Measurements from ENCODE around the genes FOXL2, COPB2 and RBP2.

DNA sequence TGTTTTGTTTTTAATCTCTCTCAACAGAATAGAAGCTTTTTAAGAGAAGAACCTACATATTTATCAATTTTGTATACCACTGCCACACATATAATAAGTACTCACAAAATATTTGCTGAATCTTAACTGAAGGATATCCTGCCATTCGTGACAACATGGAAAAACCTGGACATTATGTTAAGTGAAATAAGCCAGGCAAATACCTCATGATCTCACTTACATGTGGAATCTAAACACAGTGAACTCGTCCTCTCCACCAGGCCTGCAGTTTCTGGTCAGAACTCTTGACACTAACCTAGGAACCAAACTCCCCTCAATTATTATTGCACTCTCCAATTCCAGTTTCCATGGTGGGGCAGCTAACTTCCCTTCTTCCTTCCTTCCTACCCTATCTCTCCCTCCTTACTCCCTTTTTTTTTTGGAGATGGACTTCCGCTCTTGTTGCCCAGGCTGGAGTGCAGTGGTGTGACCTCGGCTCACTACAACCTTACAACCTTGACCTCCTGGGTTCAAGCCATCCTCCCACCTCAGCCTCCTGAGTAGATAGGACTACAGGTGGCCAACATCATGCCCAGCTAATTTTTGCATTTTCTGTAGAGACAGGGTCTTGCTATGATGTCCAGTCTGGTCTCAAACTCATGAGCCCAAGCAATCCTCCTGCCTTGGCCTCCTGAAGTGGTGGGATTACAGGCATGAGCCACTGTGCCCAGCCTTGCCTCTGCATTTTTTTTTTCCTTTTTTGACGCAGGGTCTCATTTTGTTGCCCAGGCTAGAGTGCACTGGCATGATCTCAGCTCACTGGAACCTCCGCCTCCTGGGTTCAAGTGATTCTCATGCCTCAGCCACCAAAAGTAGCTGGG, 17.2 kb downstream of the STAG1 start:
- PRO-cap: no peak

- PRO-cap: bidirectional peak, plus-strand start at chr3:136862483, minus-strand start at chr3:136862418; unidirectional peak, minus-strand start at chr3:136862856
These were observed 628 bp downstream of the NCK1 start for GRCh38 chr3:136862325-136863347.

DNA sequence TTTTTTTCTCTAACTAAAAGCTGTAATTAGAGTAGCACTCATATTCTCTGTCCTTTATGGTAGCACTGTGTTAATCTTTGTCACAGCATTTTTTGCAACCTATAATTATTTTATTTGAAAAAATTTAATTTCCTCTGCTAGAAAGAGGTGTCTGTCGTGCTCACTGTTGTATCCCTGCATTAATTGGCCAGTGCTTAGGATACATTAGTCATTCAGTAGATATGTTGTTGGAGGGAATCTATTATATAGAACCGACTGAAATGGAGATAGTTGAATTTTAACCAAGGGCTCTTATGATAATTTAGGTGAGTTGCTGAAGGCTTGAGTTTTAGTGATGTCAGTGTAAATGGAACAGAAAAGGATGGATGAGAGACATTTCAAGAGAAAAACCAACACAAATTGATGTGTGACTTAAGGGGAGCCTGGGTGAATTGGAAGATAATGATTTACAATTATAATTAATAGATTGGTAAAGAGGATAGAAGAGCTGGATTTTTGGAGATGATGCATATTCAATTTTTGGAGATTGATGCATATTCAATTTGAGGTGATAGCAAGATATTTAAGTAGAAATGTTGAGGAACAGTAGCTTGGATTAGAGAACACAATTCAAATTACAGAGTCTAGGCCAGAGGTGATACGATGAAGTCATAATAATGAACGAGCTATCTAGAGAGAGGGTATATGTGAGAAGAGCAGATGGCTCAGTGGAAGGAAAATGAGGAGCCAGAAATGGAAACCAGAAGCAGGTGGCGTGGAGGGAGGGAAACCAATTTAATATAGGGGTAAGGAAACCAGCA, 21.6 kb downstream of the NCK1 start:
- PRO-cap: no peak

- PRO-cap: no peak
These were observed 65.6 kb downstream of the IL20RB start for GRCh38 chr3:137023360-137023814.

- PRO-cap: no peak
These were observed 74.7 kb downstream of the IL20RB start for GRCh38 chr3:137032471-137032928.

- PRO-cap: no peak
These were observed 695 bp upstream of the DZIP1L start for GRCh38 chr3:138116068-138116538.

- PRO-cap: unidirectional peak, plus-strand start at chr3:138187591; bidirectional peak, plus-strand start at chr3:138187766, minus-strand start at chr3:138187676; bidirectional peak, plus-strand start at chr3:138187819, minus-strand start at chr3:138187842; bidirectional peak, plus-strand start at chr3:138188217, minus-strand start at chr3:138188212
These were observed 623 bp downstream of the ARMC8 start for GRCh38 chr3:138187474-138188374.

DNA sequence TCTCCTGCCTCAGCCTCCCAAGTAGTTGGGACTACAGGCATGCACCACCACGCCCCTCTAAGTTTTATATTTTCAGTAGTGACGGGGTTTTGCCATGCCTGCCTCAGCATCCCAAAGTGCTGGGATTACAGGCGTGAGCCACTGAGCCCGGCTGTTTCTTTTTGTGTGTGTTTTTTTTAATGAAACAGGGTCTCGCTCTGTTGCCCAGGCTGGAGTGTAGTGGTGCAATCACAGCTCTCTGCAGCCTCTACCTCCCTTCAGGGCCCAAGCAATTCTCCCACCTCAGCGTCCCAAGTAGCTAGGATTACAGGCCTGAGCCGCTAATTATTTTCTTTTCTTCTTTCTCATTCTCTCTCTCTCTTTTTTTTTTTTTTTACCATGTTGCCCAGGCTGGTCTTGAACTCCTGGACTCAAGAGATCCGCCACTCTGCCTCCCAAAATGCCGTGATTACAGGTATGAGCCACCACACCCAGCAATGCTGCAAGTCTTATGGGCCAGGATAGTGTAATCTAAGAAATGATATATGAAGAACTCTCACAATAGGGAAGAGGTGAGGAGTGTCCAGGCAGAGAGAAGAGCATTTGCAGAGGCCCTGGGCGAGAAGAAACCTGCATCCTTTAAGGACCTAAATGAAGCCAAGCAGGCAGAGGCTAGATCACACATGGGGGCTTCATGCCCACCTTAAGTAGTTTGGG, 705 bp upstream of the FAIM start:
- PRO-cap: no peak

DNA sequence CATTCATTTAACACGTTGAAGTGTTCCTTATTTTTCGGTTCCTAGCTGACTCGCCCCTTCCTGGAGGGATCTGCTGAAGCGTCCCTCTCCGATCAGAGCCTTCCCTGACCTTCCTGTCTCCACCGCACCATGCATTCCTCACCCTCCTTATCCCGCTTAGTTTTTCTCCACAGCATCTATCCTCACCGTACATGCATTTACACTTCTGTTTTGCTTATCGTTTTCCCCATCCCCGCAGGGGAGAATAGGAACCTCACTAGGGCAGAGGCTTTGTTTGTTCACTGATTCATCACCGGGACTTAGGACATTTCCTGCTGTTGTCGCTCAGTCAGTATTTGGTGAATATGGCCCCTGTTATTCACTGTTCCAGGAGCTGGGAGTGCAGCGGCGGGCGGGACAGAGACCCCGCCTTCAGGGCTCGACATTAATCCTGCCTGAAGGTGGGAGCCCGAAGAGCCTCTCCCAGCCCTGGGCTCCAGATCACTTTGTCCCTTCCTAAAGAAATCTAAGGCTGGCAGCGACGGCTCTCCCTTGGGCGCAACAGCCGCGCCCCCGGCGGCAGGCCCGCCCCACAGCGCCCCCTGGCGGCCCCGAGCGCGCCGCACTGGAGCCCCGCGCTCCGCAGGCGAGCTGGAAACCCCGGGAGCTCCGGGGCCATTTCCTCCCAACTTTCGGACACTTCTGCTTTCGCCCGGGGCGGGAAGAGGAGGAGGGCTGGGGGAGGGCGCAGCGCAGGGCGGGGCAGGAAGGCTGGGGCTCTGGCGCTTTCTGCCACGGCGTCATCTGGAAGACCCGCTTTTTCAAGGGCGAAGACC, 31.7 kb downstream of the FOXL2 start:
- PRO-cap: bidirectional peak, plus-strand start at position 604 of the sequence, minus-strand start at position 487 of the sequence

GRCh38 chr3:138946616-138947534, at the start of gene FOXL2:
FOXL2 (minus strand) TSS chr3:138947137.
- PRO-cap: no peak

- PRO-cap: no peak
These were observed 41.5 kb upstream of the MRPS22 start for GRCh38 chr3:139302166-139302946.

DNA sequence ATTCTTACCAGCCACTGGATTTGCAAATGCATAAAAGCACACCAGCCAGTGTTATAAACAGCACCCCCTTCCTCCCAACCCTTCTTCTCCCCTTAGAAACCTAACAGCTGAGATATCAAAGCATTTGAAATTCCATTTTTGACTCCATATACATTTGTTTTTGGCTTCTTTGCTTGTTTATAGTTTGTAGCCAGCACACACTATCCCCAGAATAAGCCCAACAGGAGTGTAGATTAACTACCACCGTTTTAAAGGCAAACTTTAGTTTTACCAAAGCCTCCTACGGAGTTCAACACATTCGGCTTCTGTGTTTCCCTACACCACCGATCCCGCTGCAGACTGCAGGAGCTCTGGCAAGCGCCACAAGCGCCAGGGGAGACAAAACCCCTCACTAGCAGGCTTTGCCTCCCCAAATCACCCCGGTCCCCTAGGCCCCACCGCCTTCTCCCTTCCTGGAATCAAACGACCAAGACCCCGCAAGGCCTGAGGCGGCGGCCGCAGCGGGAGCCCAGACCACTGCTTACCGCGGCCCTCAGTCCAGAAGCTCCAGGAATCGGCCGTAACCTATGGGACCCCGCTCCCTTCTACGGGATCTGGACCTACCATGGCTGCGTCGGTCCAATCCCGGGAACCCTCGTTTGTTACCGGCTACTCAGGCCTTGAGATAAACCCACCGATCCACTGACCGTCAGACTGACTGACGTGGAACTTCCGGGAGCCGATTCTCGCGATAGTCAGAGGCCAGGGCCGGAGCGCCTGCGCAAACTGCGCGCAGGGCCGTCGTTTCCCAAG, at the start of gene COPB2:
Gene COPB2, minus strand, starts transcription at position 703 of the 792 bp plus-strand sequence.
- PRO-cap: bidirectional peak, plus-strand start outside the sequence, minus-strand start at position 640 of the sequence

DNA sequence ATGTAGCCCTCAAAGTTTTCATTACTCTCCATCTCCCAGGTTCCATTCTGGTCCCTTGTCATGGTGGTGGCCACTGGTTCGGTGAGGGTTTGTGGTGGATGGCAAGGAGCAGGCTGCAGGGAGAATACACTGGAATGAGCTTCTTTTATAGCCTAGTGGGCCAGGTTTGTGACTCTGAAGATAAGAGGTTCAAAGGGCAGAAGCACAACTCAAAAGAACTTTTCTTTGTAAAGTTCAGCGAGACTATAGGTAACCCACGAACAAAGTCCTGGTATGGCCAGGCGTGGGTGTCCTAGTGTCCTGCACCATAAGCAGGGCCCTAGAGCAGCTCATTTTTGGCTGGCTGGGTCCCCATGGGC, at the start of gene RBP2:
Gene RBP2, minus strand, starts transcription at position 119 of the 359 bp plus-strand sequence.
- PRO-cap: bidirectional peak, plus-strand start at position 257 of the sequence, minus-strand start at position 119 of the sequence

- PRO-cap: no peak
These were observed 37.2 kb downstream of the TRIM42 start for GRCh38 chr3:140715114-140715442.

DNA sequence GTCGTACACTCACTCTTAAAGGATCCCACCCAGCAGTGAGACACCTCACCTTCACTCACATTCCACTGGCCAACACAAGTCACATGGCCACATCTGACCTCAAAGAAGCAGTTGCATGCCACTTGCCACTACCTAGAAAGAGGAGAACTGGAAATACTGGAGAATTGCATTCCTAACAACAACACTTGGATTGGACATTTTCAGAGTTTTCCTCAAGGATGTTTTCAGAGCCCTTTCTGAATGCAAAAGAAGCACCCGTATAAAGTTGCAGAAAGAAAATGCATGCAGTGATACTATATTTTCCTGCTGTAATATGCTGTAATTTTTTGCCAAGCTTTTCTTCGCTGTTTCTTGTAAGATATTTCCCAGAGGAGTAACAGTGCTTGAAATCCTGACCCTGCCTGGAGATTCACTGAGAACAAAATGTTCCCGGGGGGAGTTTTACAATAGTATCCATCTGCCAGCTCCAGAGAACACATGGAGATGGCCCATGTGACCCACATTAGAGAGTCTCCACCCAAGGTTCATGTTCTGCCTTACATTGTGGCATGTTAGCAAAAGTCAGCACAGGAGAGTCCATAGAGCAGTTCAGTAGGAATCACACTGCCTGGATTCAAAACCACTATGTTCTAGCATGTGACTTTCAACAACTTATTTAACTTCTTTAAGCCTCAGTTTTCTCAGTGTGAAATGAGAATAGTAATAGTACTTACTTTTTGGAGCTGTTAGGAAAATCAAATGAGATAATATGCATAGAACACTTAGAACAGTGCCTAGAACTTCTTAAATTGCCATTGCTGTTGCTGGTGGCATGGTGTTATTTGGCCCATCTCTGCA, 42.3 kb downstream of the TRIM42 start:
- PRO-cap: no peak

- PRO-cap: no peak
These were observed 30.8 kb upstream of the SLC25A36 start for GRCh38 chr3:140910736-140911263.

DNA sequence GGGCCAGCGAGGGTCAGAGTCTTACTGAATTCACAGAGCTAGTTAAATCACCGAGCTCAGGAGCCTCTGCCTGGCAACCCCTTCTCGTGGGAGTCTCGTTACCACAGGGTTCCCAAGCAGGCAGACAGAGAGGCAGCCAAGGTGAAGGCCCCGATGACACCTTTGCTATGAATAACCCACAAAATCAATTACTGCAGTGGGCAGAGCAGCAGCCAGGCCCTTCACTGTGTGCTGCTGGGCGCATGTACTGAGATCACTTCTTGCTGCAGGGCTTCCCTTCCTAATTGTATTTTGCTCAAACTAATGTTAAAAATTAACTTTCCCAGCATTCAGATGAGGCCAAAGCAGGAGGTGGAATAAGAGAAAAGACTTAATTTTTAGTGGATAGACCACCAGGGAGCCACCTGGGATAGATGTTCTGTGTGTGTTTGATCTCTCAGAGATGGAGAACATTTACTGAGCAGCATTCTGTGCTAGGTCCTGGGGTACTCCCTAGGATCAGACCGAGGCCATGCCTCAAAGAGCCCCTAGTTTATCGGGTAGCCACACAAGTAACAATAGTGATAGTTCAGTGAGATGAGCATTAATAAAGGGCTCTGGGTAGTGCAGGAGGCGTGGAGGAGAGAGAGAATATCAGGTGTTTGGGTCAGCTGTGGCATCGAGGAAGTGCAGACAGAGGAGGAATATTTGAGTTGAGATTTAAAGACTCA, 57.1 kb downstream of the SPSB4 start:
- PRO-cap: no peak

DNA sequence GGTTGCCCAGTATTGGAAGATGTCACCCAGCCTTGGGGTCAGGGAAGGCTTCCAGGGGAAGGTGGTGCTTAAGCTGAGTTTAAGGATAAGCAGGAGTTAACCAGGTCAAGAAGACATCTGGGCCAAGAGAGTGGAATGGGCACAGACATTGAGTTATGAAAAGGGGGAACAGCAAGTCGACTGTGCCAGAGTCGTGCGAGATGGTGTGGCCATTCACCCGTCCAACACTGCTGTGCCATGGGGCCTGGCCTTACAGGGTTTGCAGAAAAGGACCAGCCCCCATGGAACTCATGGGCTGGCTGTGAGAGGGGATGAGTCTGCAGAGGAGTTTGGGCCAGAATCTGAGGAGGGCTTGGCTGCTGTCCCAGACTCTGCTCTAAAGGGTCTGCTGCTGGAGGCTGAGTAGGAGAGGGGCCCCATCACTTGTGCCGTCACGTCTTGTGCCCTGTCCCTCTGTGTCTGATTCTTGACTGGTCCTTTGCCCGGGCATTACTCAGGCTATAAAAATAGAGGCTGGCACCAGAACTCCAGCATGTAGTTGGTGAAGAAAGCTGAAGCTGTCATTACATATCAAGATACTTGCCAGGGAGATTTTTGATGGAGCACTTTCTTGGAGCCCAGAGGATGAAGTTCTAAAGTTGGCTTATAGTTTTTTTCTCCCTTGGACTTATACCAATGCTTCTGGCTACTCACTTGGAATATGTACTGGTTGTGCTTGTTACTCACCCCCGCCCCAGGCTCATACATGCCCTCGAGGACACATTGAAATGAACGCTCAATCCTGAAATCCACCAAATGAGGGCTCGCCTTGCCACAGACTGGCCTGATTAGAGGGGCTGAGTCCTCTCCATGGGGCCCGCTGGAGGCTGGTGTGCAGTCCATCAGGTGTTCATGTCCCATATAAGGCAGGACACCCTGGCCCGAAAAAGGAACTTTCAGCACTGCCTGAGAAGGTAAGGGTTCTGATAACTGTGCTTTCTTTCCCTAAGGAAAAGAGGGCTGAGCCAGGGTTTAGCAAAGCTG, 10.2 kb downstream of the PXYLP1 start:
- PRO-cap: no peak

GRCh38 chr3:141292067-141292923, 60.7 kb downstream of the PXYLP1 start:
- PRO-cap: no peak

GRCh38 chr3:141369158-141369746, 948 bp downstream of the ZBTB38 start:
- PRO-cap: no peak

Data from jejunum (tissue), 1 donor.